Measurements from ENCODE around the genes RAB39A and ATM.

- RRBS: no CpG with 5 or more reads among the region's 2 CpGs
Observed at GRCh38 chr11:107713222-107713494, 1.3 kb upstream of the SLN start.

DNA sequence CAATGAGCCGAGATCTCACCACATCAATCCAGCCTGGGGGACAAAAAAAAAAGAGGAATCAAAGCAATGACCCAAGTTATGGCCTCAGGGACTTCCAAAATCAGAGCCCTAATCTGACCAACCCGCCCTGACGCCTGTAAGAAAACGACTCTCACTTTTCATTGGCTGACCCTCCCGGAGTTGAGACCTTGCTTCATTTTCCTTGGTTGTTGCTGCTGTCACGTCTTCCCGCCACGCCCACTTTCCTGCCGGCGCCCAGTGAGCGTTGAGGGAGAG is 298 bp upstream of the RAB39A start:
- RRBS: 4% methylated on average over 6 of the region's 11 CpGs

- RRBS: 4% methylated on average over 13 of the region's 45 CpGs
Observed at GRCh38 chr11:107928330-107928727, at the start of gene RAB39A. Gene RAB39A, plus strand, starts transcription at chr11:107928448.

- RRBS: no CpG with 5 or more reads among the region's 7 CpGs
Observed at GRCh38 chr11:108105213-108105944, 16.0 kb upstream of the ACAT1 start.

DNA sequence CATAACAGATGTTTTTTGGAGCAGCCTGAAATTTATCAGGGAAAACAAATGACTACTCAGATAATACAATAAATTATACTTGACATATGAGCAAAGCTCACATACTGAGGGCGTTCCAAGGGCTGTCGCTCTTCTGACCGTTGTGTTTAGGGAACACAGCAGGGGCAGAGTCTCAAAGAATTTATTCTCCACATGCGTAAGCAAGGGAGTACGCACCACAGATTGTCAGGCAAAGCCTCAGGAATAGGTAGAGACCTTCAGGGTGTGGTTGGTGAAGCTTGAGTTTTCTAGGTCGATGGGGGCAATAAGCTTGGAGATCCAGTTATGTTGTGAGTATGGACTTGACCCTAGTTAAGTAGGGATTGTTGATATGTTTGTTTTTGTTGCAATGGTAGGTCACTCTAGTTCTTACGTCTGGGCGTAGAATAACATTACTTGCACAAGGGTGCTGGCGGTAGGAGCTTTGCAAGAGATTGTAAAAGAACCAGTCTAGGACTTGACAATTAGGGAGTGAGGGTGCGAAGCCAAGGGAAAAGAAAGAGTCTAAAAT is 860 bp downstream of the ACAT1 start:
- RRBS: no CpG with 5 or more reads among the region's 10 CpGs

GRCh38 chr11:108221142-108221861 is 1.1 kb downstream of the NPAT start:
- RRBS: no CpG with 5 or more reads among the region's 15 CpGs

DNA sequence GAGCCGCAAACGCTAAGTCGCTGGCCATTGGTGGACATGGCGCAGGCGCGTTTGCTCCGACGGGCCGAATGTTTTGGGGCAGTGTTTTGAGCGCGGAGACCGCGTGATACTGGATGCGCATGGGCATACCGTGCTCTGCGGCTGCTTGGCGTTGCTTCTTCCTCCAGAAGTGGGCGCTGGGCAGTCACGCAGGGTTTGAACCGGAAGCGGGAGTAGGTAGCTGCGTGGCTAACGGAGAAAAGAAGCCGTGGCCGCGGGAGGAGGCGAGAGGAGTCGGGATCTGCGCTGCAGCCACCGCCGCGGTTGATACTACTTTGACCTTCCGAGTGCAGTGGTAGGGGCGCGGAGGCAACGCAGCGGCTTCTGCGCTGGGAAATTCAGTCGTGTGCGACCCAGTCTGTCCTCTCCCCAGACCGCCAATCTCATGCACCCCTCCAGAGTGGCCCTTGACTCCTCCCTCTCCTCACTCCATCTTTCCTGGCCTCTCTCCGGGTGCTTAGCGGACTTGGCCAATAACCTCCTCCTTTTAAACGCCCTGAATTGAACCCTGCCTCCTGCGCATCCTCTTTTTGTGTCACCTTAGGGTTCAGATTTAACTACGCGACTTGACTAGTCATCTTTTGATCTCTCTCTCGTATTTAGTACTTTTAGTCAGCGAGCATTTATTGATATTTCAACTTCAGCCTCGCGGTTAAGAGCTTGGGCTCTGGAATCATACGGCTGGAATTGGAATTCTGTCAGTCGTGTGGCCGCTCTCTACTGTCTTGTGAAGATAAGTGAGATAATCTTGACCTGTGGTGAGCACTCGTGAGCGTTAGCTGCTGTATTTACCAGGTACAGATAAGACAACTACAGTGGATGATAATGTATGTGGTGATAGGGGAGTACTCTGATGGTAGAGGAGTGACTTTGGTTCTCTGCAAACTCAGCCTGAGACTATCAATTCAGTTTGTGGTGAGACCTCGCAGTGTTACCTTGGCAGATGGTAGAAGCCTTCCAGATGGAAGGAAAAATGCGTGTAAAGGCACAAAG is at the start of gene ATM:
TSS of gene ATM (plus strand) at position 215 of the 1,032 bp plus-strand sequence.
- RRBS: no CpG with 5 or more reads among the region's 58 CpGs

GRCh38 chr11:108223885-108224351 is 1.1 kb downstream of the ATM start:
- RRBS: no CpG with 5 or more reads among the region's 5 CpGs

GRCh38 chr11:108237110-108237815 is 14.4 kb downstream of the ATM start:
- RRBS: no CpG with 5 or more reads among the region's 3 CpGs

GRCh38 chr11:108481830-108482397 is 14.6 kb upstream of the C11orf65 start:
- RRBS: no CpG with 5 or more reads among the region's 3 CpGs

- RRBS: no CpG with 5 or more reads among the region's 5 CpGs
Observed at GRCh38 chr11:108586647-108587052, 6.9 kb downstream of the EXPH5 start.

- RRBS: no CpG with 5 or more reads among the region's 9 CpGs
Observed at GRCh38 chr11:108722854-108723682, 58.2 kb downstream of the DDX10 start.

DNA sequence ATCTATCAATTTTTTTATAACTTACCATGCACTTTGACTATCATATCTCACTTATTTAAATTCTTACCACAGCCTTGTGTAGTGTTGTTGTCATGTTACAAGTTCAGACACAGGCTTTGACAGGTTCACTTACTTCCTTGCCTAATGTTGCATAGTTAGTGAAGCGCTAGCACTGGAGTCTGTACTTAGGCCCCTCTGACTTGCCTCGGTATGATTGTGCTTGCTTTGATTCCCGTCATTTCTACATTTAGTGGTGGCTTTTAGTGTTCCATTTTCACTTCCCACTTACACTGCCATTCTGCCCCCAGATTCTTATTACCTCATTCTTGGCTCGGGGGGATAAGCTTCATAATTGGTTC is 68.5 kb downstream of the DDX10 start:
- RRBS: no CpG with 5 or more reads among the region's 4 CpGs

DNA sequence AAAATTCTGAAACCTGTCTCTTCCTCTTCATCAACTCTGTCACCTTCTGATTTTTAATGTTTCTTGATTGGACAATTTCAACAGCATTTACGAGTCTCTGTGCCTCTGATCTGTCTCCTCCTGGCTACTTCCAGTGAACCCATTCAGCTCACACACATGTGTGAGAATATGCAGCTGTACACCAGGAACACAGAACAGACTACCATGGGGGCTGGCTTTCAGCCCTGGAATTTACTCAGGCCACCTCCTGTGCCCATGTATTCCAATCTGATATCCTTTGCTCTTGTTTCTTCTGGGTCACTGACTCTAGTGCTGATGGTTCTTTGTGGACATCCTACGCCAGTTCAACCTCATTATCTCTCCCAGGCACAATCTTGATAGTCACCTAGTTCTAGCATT is 23.1 kb upstream of the ZC3H12C start:
- RRBS: no CpG with 5 or more reads among the region's 2 CpGs

- RRBS: no CpG with 5 or more reads among the region's 8 CpGs
Observed at GRCh38 chr11:110123915-110125028, 31.1 kb downstream of the ZC3H12C start.

DNA sequence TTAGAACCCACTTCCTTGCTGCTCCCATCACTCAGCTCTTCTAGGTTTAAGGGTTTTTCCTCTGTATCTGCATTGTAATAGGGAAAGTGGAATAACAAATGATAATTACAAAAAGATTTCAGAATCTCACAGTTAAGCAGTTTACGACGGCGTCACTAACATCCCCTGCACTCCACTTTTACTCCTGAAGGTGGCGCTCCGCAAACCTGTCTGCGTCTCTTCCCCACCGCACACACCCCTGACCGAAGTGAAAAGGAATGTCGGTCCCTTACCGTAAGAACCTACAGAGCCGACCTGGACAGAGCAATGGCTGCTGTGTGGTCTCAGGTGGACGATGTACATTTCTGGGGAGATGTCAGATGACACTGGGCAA is 80.9 kb downstream of the ZC3H12C start:
- RRBS: no CpG with 5 or more reads among the region's 12 CpGs

- RRBS: no CpG with 5 or more reads among the region's 39 CpGs
Observed at GRCh38 chr11:110208890-110209755, 87.3 kb downstream of the RDX start.

GRCh38 chr11:110295640-110296325 is 631 bp downstream of the RDX start:
- RRBS: 1% methylated on average over 32 of the region's 51 CpGs

GRCh38 chr11:110429228-110429615 is 526 bp upstream of the FDX1 start:
- RRBS: no CpG with 5 or more reads among the region's 2 CpGs

DNA sequence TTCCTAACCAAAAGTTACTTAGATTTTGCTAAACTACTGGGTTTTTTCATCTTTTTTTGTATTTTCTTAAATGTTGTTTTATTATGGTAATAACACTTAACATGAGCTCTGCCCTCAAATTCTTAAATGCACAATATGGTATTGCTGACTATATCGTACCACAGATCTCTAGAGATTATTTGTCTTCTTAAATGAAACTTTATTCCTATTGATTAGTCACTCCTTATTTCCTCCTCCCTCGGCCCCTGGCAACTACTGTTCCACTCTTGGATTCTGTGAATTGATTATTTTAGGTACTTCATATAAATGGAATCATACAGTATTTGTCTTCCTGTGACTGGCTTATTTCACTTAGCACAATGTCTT is 113.4 kb upstream of the POU2AF2 start:
- RRBS: no CpG with 5 or more reads among the region's 2 CpGs